SJSA1 (cell line): ENCODE data around the genes SMURF1, COPS6 and MBLAC1.

DNA sequence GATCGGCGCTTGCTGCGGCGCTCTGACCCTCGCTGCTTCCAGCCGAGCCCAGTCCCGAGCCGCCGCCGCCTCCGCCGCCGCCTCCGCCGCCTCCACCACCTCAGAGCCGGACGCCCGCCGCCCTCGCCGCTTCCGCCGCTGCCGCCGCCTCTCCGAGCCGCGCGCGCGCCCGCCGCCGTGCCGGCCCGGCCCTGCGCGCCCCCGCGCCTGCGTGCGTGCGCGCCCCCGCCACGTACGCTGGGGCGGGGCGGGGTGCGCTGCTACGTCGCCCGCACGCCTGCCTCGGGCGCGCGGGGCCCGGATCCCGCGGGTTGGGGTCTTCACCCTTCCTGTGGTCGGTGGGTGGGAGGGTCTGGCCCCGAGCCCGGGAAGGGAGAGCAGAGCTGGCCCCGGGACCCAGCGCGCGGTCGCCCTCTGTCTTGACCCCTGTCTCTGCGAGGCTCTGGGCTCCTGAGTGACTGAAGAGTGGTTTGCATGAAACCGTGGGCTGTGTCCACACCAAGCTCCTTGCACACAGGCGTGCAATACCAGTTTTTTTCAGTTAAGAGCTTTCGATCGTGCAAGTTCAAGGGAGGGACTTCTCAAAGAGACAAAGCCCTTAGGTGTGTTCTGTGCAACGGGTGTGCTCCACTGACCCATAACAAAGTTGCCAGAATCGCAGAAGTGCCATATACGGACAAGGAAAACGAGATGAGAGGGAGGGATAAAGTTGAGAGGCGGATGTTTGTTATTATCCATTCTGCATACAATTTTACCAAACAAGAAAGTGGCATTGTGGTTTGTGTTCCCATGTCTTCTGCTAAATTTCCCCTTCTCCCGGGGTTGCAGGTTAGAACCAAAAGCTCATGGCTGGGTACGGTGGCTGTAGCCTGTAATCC, at the start of gene SMURF1:
SMURF1 (minus strand) TSS at position 151 of the 878 bp plus-strand sequence.
- RAMPAGE, long total RNA: no peak

GRCh38 chr7:99390542-99391220, 16.2 kb downstream of the ARPC1B start:
- RAMPAGE, long total RNA: no peak

GRCh38 chr7:99392292-99392974, 16.0 kb downstream of the PDAP1 start:
- RAMPAGE, long total RNA: no peak

DNA sequence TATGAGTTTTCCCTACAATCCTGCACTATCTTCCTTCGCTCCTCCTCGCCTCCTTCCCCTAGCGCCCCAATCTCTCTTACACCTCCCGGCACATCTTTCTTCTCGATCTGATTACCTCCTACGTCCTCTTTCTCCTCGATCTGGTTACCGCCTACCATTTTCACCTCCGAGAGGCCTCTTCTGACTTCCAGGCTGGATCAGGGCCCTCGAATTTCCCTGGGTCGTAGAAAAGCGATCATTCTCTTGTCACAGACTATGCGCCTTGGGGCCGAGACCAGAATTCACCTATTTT, 483 bp downstream of the BUD31 start:
- RAMPAGE, long total RNA: no peak

- RAMPAGE, long total RNA: no peak
Measured at GRCh38 chr7:99473151-99473782, 577 bp downstream of the ZNF789 start.

DNA sequence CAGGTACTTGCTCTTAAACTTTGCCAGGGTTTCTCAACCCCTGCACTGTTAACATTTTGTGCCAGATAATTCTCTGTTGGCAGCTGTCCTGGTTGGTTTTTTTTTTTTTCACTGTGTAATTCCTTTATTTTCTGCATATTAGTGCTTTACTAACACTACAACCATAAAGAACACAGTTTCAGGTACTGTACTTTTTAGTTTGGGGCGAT, 18.2 kb downstream of the ZSCAN25 start:
- RAMPAGE, long total RNA: no peak

- RAMPAGE, long total RNA: no peak
Measured at GRCh38 chr7:99694117-99695042, 14.6 kb upstream of the CYP3A5 start.

- RAMPAGE, long total RNA: no peak
Measured at GRCh38 chr7:99752449-99752992, 17.5 kb upstream of the CYP3A7 start.

DNA sequence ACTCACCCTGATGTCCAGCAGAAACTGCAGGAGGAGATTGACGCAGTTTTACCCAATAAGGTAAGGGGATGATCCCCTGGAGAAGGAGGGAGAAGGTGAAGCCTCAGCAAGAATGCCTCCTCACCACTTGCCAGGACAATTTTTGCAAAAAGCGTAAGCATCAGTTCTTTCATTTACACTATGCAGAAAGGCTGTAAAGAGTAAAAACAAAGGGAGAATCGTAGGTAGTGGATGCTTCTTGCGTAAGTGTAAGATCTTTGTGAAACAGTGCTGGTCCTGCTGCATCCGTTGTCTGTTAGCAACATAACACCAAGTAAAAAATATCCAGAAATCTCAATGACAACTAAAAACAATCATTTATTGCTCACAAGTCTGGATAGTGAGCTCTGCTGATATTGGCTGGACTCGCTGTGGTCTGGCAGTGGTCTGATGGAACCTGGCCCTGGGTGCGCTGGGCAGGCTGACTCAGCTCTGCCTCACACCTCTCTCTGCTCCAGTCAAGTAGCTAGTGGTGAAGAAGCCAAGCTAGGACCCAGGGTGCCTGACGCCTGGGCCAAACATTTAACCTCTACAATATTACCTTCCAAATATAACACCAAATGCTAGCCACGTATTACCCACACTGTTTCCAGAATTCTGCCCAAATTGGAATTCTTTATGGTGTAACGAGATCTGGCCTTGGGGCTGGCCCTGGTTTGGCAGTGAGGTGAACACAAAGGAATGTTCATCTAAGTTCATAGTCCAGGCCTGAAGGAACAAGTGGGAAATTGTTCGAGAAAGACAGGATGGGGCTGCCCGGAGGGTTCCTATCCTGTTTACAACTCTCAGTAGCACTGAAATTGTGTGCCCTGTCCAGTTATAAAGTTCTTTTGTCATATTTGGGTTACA, 16.7 kb downstream of the OR2AE1 start:
- RAMPAGE, long total RNA: no peak

GRCh38 chr7:99992431-99992633, 16.5 kb upstream of the AZGP1 start:
- RAMPAGE, long total RNA: no peak

GRCh38 chr7:100029795-100030084, 14.3 kb downstream of the ZKSCAN1 start:
- RAMPAGE, long total RNA: no peak

- RAMPAGE, long total RNA: no peak
Measured at GRCh38 chr7:100070539-100071258, 10.8 kb downstream of the ZNF3 start.

GRCh38 chr7:100088803-100089471, at the start of gene COPS6:
Gene COPS6, plus strand, starts transcription at chr7:100088969.
- RAMPAGE, long total RNA: start-site peak on the plus strand at chr7:100088974-100089288, 1,045 and 166 reads in 2 replicates

- RAMPAGE, long total RNA: no peak
Measured at GRCh38 chr7:100126274-100127341, at the start of gene MBLAC1. Gene MBLAC1, plus strand, starts transcription at chr7:100126967.

GRCh38 chr7:100156800-100157220, 1.7 kb downstream of the TRAPPC14 start:
- RAMPAGE, long total RNA: no peak

GRCh38 chr7:100157279-100157663, 1.3 kb downstream of the TRAPPC14 start:
- RAMPAGE, long total RNA: no peak

DNA sequence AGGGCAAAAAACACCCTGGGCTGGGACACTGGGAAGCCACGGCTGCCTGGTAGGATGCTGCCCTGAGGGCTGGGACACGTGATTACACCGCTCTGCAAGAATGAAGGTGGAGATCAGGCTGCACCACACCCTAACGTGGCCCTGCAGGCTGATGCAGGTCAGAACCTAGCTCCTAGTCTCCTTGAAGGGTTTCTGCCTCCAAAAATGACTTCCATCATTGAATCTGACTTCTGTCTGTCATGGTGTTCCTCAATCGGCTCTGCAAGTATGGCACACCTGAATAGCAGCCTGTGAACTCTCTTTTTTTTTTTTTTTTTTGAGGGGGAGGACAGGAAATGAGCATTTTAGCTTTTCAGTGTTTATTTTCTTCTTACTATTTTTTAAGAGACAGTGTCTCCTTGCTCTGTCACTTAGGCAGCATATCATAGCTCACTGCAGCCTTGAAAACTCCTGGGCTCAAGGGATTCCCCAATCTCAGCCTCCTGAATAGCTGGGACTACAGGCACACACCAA, 4.7 kb upstream of the TRAPPC14 start:
- RAMPAGE, long total RNA: no peak

GRCh38 chr7:100269559-100270213, 37.8 kb upstream of the SPDYE3 start:
- RAMPAGE, long total RNA: no peak

DNA sequence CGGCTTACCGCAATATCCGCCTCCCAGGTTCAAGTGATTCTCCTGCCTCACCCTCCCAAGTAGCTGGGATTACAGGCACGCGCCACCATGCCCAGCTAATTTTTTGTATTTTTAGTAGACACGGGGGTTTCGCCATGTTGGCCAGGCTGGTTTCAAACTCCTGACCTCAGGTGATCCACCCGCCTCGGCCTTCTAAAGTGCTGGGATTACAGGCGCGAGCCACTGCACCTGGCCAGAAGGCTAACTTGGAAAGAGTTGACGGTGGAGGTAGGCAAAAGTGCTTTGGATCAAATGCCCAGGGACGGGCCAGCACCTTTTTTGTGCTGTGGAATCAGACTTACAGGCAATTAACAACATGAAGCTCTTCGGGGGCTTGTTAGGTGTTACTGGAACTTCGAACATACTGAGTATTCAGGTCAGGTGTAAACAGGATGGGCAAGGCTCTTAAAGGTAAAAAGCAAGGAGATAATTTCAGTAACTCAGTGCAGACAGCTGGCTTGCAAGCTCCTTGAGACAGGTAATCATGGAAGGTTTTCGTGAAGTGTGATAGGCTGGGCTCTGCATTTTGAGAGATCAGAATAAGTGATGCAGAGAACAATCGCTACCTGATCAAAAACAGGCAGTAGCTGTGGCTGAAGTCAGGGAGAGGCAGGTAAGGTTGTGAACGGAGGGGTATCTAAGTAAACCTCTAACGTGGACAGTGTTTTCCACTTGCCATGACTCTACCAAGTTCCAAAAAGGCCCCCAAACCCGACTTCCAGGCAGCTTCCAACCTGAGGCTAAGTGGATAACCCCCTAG, 1.7 kb downstream of the PPP1R35 start:
- RAMPAGE, long total RNA: no peak

DNA sequence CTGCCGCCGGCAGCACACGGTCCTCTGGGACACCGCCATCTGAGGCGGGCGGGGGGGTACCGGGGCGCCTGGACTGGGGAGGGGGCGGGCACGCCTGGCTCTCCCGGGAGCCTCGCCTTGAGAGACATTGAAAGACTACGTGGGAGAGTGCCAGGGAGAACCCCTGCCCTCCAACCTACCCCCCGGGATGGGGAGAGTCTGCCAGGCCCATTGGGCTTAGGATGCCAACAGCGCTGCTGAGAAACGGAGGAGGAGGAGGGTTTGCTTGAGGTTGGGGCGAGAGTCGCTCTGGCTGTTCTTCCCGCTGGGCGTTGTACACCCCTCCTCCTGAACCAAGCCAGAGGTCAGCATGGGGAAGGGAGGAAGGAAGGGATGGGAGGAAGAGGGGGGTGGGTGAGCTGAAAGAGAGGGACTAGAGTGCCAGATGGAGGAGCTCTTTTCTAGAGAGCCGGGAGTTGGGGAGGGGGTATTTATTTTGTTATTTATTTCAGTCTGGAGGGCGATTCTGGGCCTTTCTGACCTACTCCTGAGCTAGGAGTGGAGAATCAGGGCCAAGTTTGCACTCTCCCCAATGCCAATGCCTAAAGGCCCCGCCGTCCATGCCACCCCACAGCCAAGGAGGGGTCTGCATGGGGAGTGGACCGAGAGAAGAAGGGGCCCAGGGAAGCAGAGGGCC, 10.3 kb downstream of the NYAP1 start:
- RAMPAGE, long total RNA: no peak